Upper lobe of left lung (tissue), 5 donors: ENCODE measurements around a stretch of chr16.

DNA sequence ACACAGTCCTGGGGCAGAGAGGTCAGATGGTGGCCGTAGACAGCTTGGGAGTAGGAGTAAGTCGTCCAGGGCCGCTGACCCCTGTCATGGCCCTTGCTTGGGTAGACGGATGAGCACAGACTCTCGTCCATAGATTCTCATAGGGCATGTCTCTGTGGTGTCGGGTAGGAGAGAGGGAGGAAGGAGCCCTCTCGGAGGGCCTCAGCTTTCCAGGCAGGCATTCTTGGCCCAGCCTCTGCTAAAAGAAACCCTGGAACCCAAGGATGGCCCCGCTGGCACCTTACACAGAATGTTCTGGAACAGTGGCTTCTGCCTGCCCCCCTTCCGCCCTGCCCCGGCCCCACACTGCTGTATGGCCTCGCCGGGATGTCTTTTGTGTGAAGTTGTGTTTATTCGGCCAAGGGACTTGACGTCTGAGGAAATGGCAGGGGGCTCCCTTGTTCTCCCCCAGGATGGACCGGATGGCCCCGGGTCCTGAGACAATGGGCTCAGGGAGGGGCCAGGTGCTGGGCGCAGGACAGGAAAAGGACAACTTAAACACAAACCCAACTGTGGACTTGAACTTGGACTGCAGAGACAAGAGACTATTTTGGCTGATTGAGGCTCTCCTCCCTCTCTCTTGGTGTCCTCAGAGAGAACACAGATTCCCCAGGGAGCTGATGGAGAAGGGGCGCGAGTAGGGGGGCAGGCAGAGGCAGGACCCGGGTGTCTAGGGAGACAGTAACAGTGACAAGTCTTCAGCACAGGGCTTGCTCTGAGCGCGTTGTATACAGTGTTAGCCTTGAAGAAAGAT lies 81.6 kb upstream of the GSE1 start:
- PRO-cap, 2 experiments, result peak in 1 of 2 experiments; most common minus-strand start position 326 of the sequence (in 1)
- RAMPAGE, long total RNA, 4 experiments, result no peak in any of the 4 experiments

- PRO-cap, 2 experiments, result peak in 1 of 2 experiments; most common plus-strand start chr16:85536250 (in 1); most common minus-strand start chr16:85536157 (in 1)
- RAMPAGE, long total RNA, 4 experiments, result no peak in any of the 4 experiments
These were observed 77.0 kb upstream of the GSE1 start for GRCh38 chr16:85536042-85536566.

DNA sequence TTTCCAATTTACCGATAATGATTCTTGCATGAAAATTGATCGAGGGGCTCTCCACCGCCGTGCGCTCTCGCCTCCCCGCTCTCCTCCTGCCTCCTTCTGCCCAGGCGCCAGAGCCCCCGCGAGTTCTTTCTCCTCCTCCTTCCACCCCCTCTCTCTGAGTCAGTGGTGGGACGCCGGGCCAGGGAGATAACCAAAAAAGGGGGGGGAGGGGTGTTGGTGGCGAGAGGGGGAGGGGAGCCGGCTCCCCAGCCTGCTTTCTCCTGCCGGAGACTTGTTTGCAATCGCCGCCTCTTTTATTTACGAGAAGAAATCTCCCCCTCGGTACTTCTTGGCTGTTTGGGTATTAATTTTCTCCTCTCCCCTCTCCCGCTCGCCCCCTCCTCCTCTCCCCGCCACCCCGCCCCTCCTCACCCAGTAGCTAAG lies 57.9 kb upstream of the GSE1 start:
- PRO-cap, 2 experiments, result peak in 2 of 2 experiments; most common plus-strand start position 213 of the sequence (in 1); most common minus-strand start position 98 of the sequence (in 2)
- RAMPAGE, long total RNA, 4 experiments, result no peak in any of the 4 experiments

GRCh38 chr16:85573878-85574769 lies 39.0 kb upstream of the GSE1 start:
- PRO-cap, 2 experiments, result no peak in any of the 2 experiments
- RAMPAGE, long total RNA, 4 experiments, result no peak in any of the 4 experiments

DNA sequence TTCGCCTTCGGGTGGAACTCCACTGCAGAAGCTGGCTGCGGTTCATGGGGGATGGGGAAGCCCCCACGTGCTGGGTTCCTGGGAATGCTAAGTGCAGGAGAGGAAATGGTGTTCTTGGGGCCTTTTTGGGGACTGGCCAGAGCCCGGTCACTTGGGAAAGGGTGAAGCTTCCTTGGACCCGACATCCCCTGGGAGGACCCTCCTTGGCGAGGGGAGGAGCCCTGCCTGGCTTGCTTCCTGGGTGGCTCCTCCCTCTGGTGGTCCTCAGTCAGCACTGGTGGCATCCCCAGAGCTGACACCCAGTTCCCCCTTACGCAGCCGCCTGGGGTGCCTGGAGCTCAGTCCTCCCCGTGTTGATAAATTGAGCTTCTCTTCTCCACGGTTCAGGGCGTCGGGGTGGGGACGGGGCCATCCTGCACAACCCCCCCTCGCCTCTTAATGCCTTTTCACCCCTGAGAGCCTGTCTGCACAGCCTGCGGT lies 30.8 kb upstream of the GSE1 start:
- PRO-cap, 2 experiments, result no peak in any of the 2 experiments
- RAMPAGE, long total RNA, 4 experiments, result no peak in any of the 4 experiments

GRCh38 chr16:85595054-85595575 lies 18.0 kb upstream of the GSE1 start:
- PRO-cap, 2 experiments, result no peak in any of the 2 experiments
- RAMPAGE, long total RNA, 4 experiments, result no peak in any of the 4 experiments

DNA sequence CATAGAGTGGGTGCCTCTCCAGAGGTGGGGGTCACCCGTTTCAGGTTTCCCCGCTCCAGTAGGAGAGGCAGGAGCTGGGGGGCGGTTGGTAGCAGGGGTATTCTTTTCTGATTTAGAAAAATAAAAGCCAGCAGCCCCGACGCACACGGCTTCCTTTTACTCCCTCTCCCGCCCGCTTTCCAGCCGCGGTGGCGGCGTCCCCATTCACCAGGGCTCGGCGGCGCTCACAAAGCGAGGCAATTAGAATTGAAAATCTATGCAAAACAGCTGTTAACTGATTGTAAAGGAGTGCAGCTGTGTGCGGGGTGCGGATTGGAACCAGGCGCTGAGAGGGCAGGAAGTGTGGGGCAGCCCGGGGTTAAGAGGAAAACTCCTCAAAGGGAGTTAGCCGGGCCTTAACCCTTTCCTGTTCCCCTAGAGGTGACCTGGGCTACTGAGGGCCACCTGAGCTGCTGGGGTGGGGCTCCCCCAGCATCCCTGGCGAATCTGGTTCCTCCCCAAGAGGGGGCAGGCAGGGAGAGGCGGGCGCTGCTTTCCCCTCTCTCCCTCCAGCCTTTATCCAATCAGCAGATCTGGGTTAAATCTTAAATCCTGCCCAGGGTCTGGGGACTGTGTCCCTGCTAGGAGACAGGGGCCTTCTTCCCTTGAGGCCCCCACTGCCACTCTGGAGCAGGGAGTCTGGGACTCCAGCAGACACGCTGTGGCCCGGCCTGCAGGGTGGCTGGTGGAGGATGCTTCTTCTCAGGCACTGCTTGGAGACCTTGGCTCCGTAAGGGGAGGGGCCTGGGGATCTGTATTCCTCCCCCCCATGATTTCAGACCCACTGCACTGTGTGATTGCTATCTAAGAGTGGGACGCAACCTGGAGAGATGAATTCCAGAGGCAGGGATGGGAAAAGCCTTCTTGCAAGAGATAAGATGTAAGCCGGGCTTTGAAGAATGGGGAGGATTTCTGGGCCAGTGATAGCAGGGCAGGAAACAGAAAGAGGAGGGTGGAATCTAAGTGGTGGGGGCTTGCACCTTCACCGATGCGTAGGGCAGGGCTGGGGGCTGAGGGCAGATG lies 5.6 kb upstream of the GSE1 start:
- PRO-cap, 2 experiments, result no peak in any of the 2 experiments
- RAMPAGE, long total RNA, 4 experiments, result no peak in any of the 4 experiments

GRCh38 chr16:85610006-85610443 lies 3.1 kb upstream of the GSE1 start:
- PRO-cap, 2 experiments, result no peak in any of the 2 experiments
- RAMPAGE, long total RNA, 4 experiments, result no peak in any of the 4 experiments

DNA sequence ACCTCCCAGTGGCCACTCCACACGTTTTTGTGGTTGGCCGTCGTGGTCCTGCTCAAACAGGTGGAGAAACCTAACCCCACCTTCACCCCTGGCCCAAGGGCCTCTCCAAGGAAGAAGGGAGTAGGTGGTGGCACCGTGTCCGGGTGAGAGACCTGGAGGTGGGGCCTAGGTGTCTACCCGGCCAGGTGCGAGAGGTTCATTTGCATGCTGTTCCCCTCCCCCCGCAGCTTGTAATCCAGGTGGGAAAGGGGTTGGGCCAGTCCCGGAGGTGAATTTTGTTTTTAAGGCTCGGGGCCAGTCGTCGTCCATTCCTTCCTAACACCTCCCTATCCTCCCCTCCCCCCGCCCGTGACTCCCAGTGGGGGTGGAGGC lies 2.2 kb upstream of the GSE1 start:
- PRO-cap, 2 experiments, result no peak in any of the 2 experiments
- RAMPAGE, long total RNA, 4 experiments, result no peak in any of the 4 experiments

GRCh38 chr16:85663694-85664541 lies 24.8 kb downstream of the GINS2 start:
- PRO-cap, 2 experiments, result no peak in any of the 2 experiments
- RAMPAGE, long total RNA, 4 experiments, result no peak in any of the 4 experiments

- PRO-cap, 2 experiments, result no peak in any of the 2 experiments
- RAMPAGE, long total RNA, 4 experiments, result no peak in any of the 4 experiments
These were observed 4.2 kb downstream of the C16orf74 start for GRCh38 chr16:85746394-85747392.

DNA sequence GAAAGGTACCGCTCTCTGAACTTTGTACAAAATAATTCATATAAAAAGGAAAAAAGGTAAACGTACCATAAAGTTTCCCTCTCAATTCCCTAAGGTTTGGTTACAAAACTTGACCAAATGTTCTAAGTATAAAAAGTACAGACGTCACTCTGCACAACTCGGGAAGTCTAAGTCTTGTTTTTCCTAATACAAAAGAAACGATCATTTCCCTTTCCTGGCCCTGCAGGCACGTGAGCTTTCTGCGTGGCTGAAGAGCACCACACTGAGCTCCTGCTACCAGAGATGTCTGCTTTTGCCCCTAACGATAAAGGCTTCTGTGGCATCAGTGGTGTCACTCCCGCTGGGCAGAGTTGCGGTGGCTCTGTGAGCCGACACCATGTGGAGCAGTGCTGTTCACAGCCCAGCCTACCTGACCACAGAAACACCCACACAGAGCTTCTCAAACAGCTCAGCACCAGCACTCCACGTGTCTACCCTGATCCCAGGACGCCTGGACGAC lies 20.5 kb downstream of the EMC8 start:
- PRO-cap, 2 experiments, result no peak in any of the 2 experiments
- RAMPAGE, long total RNA, 4 experiments, result no peak in any of the 4 experiments

GRCh38 chr16:85821567-85821908 lies 22.0 kb downstream of the COX4I1 start:
- PRO-cap, 2 experiments, result no peak in any of the 2 experiments
- RAMPAGE, long total RNA, 4 experiments, result no peak in any of the 4 experiments

DNA sequence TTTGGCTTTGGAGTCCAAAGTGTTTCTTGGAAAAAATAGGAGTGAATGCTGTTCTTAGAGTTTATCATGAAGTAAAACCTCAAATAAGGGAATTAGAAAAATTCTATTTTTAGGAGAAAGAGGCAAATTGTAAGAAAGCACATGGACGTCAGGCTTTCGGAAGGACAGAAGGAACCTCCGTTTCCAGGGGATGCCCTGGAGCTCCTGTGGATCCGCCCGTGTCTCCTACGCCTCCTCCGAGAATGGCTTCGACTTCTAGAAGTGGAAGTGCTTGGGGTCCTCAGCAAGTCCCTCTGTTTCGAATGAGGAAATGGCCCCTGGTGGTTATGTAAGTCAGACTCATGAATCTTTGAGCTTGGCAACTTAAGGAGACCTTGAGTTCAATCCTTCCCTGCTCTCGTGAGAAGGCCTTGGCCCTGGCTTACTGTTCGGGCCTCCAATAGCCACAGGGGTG lies 38.8 kb downstream of the COX4I1 start:
- PRO-cap, 2 experiments, result no peak in any of the 2 experiments
- RAMPAGE, long total RNA, 4 experiments, result no peak in any of the 4 experiments

DNA sequence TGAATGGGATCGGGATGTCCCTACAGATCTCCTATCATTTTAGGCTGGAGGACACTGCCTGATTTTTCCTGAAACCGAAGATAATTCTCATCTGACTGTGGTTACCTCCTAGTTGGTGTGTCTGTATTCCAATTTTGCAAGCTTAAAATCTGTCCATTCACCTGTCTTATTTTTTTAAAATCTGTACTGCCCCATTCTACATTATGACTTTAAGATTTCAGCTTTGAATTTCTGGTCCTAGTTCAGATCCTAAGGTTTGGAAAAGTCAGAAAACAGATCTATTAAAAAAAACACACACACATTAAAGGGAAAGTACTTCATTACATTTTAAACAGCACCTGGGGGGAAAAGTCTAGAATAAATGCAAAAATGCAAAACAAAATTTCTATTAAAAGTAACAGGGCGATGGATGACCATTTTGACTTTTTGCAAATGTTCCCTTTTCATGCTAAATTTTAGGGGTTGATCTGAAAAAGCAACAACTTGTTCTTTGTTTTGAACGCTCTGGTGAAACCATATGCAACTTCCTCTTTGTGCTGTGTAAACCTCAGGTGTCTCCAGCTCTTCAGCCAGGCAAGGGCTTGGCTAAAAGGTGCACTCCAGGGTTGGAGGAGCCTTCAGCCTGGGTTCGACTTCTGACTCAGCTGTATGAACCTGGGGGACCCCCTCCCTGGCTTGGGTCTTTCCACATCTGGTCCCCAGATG lies 9.3 kb downstream of the IRF8 start:
- PRO-cap, 2 experiments, result no peak in any of the 2 experiments
- RAMPAGE, long total RNA, 4 experiments, result no peak in any of the 4 experiments

DNA sequence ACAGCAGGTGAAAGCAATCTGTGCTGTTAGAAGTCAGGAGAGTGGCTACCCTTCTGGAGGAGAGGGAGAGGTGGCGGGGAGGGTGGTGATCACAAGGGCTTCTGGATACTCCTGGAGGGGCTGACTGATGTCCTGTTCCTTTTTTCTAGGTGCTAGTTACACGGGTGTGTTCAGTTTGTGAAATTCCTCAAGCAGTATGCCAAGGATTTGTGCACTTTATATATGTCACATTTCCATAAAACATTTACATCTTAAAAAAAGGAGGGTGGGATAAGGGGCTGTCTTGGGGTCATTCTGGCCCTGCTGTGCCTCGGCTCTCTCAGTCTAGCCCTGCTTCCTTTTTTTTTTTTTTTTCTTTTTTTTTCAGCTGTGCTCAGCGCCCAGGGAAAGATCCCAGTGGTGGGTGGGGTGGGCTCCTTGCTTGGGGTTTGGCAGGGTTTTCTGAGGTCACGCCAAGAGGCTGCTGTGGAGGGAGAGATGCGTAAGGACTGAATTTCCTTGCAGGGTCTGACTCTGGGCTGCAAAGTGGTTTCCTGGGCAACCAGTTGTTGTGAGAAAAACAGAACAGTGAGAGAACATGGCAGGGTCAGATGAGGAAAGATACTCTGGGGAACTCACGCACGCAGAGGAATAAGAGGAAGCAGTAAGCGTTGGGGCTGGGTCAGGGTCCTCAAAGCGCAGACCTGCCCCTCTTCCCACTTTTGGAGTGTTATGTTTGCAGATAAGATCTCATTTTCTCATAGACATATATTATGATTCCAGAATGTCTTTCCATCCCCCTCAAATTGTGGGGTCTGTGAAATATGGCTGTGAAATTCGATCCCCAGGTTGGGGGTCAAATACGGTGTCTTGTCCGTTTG lies 119.4 kb downstream of the IRF8 start:
- PRO-cap, 2 experiments, result no peak in any of the 2 experiments
- RAMPAGE, long total RNA, 4 experiments, result no peak in any of the 4 experiments

- PRO-cap, 2 experiments, result no peak in any of the 2 experiments
- RAMPAGE, long total RNA, 4 experiments, result no peak in any of the 4 experiments
These were observed 243.3 kb downstream of the IRF8 start for GRCh38 chr16:86142333-86142532.

GRCh38 chr16:86196479-86197073 lies 297.6 kb downstream of the IRF8 start:
- PRO-cap, 2 experiments, result no peak in any of the 2 experiments
- RAMPAGE, long total RNA, 4 experiments, result no peak in any of the 4 experiments

DNA sequence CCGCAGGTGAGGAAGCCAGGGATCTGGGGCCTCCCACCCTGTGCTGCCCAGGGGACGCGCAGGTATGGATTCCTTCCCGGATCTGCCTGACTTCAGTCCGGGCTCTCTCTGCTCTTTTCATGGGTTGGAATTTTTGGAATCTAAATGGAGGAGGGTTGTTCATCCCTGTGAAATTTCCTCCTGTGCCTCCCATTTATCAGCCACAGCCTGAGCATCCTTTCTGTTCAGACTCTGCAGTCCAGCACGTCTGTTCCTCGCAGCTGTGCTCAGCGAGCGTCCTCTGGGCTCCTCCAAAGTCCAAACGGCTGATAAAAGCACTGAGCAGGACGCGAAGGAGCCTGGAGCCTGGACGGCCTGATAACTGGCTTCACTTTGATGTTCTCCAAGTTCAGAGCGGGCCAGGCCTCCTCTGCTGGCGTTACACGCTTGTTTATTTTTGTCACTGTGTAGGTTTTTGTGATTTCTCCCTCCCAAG lies 290.7 kb upstream of the FOXF1 start:
- PRO-cap, 2 experiments, result no peak in any of the 2 experiments
- RAMPAGE, long total RNA, 4 experiments, result no peak in any of the 4 experiments

DNA sequence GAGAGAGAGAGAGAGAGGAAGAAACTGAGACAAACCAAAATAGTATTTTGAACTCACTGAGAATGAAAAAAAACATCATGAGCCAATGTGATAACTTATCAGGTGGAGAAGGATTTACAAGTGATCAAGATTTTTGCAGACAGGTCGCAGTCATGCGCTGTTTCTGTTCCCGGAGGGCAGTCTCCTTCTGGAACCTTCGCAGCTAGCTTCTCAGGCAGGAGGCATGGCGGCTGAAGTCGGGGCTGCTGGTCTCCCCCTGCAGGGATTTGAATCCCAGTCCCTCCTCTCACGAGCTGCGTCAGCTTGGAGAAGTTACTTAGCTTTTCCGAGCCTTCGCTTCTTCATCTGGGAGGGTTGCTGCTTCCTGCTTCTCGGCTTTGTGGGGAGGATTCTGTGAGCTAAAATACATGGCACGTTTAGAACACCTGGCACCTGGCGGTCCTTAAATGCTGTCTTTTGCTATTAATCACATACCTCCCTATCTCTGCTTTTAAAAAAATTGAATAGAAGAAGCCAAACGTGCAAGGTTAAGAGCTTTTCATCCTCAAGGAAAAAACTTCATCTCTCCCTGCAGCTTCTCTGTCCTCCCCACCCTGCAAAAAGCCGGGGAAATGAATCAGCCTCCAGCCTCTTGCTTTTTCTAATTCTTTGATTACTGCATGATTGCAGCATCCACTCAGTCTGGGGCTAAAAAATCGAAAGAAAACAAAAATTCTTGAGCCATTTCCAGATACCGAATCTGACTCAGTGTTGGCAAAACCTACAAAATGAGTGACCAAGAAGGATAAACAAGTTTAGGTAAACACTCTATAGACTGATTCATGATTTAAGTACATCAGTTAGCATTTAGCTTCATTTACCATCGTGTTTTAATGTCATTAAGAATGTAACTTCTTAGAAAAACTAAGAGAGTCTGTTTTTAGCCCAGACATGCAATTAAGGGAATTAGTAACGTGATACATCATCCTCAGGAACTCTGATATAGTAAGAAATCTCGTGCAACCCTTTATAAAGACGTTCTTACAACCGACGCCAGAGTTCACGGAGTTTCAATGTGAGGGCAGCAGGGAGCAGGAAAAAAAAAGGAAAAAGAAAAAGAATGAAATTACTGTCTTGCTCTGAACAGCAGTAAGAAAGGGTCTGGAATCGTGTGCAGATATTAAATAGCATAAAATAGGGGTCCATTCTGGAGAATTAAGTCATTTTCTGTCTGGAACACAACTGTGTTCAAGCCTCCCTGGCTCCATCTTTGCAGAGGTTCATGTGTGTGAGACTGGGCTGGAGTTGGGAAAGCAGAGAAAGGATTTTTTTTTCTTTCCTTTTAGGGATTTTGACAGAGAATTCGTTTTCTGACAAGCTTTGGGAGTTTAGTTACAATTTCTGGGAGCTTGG lies 287.4 kb upstream of the FOXF1 start:
- PRO-cap, 2 experiments, result peak in 1 of 2 experiments; most common minus-strand start position 612 of the sequence (in 1)
- RAMPAGE, long total RNA, 4 experiments, result no peak in any of the 4 experiments